HT-29 (cell line): Measurements from ENCODE around the genes FITM2, PKIG, YWHAB and WFDC12.

GRCh38 chr20:43570201-43570986 lies 11.6 kb downstream of the SGK2 start:
- RAMPAGE, long total RNA, result no peak

DNA sequence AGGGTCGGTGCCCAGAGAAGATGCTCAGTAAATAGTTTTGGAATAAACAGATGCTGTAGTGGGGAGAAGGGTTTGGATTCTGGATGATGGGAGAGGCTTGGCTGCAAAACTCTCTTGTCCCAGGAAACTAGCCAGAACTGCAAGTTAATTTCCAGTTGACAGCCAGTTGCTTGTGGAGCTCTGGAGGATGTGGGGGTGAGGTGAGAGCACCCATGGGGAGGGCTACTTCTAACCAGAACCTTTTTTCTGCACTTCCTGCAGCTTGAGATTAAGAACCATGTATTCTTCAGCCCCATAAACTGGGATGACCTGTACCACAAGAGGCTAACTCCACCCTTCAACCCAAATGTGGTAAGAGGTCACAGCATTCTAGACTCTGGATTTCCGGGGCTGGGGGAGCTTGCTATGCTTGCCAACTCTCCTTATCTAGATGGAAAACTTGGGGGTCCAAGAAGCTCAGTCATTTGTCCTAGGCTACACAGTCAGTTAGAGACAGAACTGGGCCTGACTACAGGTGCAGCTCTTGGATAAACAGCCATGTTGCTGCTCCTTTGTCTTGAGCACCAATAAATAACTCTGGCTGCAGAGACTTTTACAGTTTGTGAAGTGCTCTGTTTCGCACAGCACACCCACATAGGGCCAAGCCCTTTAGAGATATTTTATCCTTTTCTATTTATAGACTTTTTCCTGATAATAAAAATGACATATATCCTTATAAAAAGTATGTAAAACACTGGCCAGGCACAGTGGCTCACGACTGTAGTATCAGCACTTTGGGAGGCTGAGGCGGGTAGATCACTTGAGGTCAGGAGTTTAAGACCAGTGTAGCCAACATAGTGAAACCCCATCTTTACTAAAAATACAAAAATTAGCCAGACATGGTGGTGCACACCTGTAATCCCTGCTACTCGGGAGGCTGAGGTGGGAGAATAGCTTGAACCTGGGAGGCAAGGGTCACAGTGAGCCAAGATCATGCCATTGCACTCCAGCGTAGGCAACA lies 10.7 kb upstream of the IFT52 start:
- RAMPAGE, long total RNA, result no peak

DNA sequence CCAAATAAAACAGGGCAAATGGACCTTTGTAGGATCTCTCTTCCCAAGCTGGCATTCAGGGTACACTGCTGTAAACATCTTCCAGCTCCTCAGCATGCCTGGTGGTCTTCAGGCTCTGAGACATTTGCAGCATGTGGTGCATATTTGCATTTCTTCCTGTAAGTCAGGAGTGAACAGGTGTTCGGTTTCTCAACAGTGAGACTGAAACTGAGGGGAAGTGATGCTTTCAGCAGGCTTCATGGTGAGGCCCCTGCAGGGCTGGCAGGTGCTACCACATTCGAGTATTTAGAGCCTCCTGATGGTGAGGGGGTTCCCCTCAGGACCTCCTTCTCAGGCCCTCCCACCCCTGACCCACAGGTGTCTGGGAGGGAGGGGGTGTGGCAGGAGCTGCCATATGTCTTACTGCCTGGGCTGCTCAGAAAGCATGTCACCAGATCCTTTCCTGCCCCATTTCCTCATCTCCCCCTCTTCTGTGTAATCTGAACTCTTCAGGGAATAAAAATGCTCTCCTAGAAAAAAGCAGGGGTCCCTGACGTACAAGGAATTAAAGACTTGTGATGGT lies 15.1 kb downstream of the MYBL2 start:
- RAMPAGE, long total RNA, result no peak

- RAMPAGE, long total RNA, result no peak
These were observed 64.7 kb upstream of the TOX2 start for GRCh38 chr20:43849758-43850449.

DNA sequence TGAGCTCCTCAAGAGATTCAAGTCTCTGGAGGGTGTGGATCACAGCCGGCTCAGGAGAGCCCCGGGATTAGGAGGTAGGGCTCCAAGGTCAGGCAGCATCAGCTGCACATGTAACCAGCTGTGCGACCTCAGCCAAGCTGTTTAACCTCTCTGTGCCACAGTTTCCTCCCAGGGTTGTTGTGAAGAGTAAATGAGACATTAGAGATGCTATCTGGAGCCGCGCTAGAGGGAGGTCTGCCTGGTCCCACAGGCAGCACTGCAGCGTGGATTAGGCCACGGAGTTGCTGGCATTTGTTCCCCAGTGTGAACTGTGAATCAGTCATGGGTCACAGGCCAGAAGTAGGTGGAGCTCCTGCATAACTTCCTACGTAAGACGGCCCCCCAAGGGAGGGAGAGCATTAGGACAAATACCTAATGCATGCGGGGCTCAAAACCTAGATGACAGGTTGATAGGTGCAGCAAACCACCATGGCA lies 105.3 kb downstream of the TOX2 start:
- RAMPAGE, long total RNA, result no peak

DNA sequence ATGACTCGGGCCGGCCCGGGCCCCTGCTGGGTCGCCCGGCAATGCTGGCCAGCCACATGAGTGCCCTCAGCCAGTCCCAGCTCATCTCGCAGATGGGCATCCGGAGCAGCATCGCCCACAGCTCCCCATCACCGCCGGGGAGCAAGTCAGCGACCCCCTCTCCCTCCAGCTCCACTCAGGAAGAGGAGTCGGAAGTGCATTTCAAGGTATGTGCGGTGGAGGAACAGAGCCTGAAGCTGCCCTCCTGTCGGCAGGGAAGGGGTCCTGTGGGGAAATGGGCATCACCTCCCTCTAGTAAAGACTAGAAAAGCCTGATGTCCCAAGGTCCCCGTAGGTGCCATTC lies 135.7 kb downstream of the JPH2 start:
- RAMPAGE, long total RNA, result no peak

- RAMPAGE, long total RNA, result no peak
These were observed 32.4 kb downstream of the JPH2 start for GRCh38 chr20:44154545-44155129.

GRCh38 chr20:44311008-44311638 lies at the start of gene FITM2:
Gene FITM2, minus strand, starts transcription at chr20:44311202.
- RAMPAGE, long total RNA, result no peak

GRCh38 chr20:44402089-44403323 lies 47.0 kb downstream of the HNF4A start:
- RAMPAGE, long total RNA, result no peak

DNA sequence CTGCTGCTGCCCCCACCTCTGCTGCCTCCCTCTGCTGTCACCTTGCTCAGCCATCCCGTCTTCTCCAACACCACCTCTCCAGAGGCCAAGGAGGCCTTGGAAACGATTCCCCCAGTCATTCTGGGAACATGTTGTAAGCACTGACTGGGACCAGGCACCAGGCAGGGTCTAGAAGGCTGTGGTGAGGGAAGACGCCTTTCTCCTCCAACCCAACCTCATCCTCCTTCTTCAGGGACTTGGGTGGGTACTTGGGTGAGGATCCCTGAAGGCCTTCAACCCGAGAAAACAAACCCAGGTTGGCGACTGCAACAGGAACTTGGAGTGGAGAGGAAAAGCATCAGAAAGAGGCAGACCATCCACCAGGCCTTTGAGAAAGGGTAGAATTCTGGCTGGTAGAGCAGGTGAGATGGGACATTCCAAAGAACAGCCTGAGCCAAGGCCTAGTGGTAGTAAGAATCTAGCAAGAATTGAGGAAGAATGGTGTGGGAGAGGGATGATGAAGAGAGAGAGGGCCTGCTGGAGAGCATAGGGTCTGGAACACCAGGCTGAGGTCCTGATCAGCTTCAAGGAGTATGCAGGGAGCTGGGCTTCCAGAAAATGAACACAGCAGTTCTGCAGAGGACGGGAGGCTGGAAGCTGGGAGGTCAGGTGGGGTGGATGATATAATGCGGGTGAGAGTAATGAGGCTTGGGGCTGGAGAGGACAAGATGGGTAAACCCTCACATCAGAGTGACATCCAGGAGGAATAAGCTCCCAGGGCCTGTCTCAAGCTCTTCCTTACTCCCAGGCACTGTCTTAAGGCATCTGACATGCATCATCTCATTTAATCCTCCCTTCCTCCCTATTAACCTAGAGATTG lies 45.3 kb upstream of the TTPAL start:
- RAMPAGE, long total RNA, result no peak

DNA sequence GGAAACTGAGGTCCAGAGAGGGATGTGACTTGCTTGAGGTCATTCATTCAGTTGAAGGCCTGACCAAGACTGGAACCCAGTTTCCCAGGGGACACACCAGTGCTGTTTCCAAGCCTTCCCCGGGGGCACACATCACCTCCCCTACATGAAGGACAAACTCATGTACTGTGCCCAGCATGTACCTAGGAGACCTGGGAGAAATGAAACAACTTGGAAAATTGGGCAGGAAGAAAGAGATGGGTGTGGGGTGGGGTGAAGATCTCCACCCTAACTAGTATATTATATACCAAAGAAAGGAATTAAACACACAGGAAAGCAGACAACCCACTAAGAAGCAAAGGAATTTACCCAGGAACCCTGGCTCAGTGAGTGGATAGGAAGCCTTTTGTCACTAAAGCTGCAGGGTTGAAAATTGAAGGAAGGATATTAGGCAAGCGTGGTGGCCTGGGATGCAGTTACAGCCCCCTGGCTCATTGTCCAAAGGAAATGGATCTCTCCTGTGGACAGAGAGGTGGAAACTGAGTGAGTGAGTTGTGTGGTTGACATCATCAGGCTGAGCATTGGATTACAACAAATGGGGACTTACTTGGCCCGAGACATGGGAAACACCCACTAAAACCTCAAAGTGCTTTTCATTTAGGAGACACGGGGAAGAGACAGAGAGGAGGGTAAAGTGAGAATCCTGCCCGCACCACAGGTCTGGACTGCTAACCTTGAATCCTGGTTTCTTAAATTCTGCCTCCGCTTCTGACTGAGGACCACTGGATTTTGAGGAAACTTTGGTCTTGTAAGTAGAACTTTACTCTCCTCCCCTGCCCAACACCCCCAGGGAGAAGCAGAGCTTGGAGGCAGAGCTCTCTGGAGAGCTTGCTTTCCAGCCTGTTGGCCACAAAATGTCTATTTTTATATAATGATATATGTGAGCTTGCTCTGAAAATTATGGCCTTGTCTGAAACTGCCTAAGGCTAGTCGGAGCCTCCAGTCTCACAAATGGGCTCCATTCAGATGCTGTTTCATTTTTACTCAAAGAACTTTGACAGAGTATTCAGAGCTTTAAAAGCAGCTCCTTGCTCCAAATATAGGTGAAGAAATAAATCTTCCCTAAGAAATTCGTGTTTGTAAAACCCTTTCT lies at the start of gene PKIG:
PKIG (plus strand) TSS at position 635 of the 1,132 bp plus-strand sequence.
- RAMPAGE, long total RNA, result no peak

- RAMPAGE, long total RNA, result no peak
These were observed 32.9 kb downstream of the PKIG start for GRCh38 chr20:44615054-44615915.

GRCh38 chr20:44621063-44621566 lies 30.4 kb downstream of the ADA start:
- RAMPAGE, long total RNA, result no peak

DNA sequence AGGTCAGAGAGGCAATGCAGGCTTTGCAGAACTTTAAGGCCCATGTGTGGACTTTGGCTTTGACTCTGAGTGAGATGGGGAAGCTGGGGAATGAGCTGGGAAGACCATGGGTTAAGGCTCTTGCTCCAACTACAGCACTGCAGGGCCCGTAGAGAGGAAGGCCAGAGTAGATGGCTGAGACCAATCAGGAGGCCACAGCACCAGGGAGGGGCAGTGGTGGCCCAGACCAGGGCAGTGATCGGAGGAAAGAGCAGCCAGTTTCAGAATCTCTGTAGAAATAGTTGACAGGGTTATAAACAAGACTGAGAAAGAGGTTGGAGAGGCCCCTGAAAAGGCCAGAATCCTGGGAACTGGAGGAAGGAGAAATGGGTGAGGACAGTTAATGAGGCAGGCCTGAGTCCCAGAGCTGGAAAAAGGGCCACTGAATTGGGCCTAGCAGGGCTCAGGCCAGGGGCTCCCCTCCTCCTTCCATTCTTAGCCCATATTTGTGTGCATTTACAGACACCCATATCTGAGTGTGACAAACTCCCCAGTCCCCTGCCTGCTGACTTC lies 18.0 kb downstream of the ADA start:
- RAMPAGE, long total RNA, result no peak

DNA sequence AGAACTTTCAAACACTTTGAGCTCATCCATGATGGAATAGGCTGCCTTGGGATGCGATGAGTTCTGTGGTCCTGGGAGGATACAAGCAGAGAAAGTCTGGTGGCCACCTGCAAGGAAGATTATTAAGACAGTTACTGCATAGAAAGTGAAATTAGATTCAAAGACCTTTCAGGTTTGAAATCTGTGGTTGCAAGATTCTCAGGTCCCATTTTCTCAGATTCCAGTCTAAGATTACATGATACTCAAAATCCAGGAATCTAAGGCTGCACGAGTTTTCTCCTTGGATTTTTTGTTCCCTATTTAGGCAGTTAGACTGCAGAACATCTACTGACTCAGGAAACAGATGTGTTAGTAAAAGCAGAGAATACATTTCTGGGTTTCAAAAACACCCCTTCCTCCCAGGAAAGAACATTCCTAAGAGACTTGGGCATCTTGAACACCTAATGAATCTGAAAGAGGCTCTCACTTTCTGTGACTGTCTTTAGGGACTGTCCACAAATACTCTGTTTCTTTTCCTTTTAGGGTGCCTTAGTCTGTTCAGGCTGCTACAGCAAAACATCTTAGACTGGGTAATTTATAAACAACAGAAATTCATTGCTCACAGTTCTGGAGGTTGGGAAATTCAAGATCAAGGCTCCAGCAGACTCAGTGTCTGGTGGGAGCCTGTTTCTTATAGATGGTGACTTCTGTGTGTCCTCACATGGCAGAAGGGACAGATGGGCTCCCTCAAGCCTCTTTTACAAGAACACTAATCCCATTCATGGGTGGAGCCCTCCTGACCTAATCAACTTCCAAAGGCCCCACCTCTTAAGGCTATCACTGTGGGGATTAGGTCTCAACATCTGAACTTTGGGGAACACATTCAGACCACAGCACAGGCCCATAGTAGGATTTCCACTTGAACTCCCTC lies 19.5 kb upstream of the CCN5 start:
- RAMPAGE, long total RNA, result no peak

GRCh38 chr20:44736777-44737204 lies 8.9 kb upstream of the KCNK15 start:
- RAMPAGE, long total RNA, result no peak

DNA sequence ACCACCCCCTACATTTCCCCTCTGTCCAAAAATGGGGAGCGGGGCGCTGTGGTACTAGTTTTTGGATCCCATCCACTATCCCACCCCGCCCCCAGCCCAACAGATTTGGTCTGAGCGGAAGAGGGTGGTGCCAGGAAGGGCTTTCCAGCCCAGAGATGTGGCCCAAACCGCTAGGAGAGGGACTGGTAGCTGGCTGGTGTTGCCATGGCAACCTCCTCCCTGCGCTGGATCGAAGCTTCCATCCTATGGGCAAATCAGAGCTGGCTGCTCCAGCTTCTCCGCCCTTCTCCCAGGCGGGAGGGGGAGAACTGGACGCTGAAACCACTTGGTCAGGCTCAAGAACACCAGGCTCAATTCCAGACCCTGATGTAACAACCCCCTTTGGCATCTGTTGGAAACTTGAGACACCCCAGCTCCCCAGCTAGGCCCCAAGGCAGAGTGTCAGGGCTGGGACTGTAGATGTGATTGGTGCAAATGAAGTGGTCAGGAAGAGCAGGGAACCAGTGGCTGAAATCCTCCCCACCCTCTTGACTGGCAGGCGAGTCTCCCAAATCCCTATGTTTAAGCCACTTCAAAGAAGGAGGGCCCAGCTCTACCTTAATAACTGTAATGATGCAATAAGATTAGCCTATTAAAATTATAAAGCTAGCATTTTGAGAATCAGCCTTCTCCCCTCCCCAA lies 4.3 kb downstream of the RIMS4 start:
- RAMPAGE, long total RNA, result no peak

GRCh38 chr20:44885474-44886595 lies at the start of gene YWHAB:
Gene YWHAB, plus strand, starts transcription at chr20:44885705.
- RAMPAGE, long total RNA, result start-site peak on the plus strand at chr20:44885699-44885785, 338 and 562 reads in 2 replicates

- RAMPAGE, long total RNA, result no peak
These were observed at the start of gene WFDC12 for GRCh38 chr20:45124373-45124570. Gene WFDC12, minus strand, starts transcription at chr20:45124465.

DNA sequence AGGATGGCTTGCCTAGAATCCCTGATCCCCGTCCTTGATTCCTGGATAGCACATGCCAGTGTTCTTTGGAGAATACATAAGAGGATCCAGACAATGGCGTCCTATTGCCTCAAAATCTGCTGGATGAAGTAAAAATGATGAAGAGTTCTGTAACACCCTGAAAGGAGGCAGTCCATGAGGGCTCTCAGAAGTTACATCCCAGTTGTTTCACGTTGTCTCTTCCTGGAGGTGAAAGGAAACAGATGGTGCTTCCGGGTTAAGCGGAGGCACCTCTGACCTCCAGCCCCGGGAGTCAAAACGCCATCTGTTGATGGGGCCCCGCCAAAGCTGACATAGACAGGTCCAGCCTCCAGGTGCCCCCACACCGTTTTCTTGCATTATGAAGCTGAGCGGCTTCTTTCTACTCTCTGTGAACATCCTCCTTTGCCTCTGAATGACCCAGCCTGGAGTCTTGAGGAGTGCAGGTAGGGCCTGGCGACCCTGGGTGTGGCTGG lies 9.4 kb downstream of the SEMG2 start:
- RAMPAGE, long total RNA, result no peak